AG04450 (cell line): ENCODE results near the gene TCTN2.

DNA sequence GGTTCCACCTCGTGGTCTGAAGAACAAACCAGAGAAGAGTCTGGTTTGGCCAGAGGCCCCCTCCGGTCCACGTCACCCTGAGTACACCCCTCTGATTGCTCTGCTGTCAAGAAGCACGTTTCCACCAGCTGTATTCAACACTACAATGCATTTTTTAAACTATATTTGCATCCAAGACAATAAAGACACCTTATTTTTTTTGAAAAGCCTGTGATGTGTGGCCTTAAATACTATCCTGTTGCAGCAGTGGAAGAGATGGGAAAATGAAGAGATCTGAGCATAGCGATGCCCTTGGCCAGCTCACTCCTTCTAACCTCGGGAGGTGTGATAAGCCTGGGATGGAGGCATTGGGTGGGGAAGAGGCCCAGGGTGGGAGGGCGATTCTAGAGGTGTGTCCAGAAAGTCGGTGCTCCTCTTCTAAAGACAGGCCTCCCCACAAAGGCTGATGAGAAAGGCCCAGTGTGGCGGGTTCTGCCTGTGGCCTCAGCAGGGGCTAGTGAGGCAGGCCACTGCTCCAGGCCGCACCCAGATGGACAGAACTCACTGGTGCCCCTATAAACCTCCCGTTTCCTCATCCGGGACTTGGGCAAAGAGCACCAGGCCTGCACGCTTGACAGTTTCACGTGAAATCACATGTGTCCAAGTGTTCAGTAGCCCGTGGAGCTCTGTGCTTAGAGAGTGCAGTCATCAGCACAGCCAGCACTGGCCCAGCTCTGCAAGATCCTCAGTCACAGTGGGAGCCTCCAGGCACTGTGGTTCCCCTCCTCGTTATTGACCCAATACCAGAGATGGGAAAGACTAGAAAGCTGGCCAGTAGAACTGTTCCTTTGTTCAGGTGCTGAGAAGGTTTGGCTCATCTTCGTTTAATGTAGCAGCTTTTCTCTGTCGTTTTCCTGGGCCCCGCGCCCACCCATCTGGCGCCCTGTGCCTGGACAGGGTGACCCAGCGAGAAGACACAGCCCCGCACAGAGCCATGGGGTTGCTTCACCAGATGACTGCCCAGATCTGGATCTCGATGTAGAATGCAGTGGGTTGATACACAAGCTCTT is 26.6 kb downstream of the IL31 start:
- CAGE, long polyA plus RNA: no peak
- RRBS: no CpG with 5 or more reads among the region's 24 CpGs

DNA sequence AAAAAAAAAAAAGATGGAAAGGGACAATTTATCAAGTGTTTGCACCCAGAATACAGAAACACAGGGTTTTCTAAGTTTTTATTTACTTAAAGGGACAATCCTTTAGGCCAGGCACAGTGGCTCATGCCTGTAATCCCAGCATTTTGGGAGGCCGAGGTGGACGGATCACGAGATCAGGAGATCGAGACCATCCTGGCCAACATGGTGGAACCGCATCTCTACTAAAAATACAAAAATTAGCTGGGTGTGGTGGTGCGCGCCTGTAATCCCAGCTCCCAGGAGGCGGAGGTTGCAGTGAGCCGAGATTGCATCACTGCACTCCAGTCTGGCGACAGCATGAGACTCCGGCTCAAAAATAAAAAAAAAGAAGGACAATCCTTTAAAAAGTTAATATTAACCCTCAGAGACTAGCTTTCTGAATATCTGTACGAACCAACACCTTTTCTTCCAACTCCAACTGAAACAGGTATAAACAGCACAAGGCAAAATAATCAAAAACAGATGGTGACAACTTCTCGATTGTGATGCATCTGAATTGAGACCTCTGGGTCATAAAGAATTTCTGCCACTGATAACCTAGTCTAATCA is 27.9 kb downstream of the CLIP1 start:
- CAGE, long polyA plus RNA: no peak
- RRBS: no CpG with 5 or more reads among the region's 13 CpGs

GRCh38 chr12:122464158-122465174 is 36.3 kb downstream of the ZCCHC8 start:
- CAGE, long polyA plus RNA: no peak
- RRBS: 0% methylated on average over 3 of the region's 17 CpGs

GRCh38 chr12:122501032-122501679 is 424 bp upstream of the ZCCHC8 start:
- CAGE, long polyA plus RNA: no peak
- RRBS: no CpG with 5 or more reads among the region's 20 CpGs

DNA sequence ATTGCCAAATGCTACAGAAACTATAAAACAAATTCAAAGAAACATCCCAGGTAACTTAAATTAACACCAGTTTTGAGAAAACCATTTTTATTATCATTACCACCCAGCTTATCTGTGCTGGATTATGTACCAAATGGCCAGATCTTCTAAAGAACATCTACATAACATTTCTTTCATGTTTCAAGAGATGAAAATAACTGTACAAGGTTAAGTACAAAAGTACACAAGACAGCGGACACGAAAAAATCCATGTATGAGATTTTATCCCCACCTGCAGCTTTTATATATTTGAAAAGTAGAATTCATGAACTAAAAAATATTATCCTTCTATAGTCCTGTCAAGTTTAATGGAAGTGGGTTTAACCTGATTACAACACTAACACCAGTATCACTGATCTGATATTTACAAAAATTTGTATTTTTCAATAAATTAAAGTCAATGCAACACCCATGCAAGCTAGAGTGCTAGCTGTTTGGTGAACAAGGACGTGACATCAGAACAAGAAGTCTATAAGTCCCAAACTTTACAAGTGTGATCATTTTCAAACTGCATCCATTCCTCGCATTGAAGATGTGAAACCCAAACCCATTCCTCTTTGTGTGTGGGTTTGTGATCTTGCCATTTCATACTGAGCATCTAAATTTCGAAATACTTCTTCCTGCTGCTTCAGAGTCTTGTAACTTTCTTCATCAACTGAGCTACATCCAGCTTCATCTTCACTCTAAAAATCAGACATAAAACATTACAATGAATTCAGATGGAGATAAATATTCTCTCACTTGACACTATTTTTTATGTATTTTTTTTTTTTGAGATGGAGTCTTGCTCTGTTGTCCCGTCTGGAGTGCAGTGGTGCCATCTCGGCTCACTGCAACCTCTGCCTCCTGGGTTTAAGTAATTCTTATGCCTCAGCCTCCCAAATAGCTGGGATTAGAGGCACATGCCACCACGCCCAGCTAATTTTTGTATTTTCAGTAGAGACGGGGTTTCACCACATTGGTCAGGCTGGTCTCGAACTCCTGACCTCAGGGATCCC is 4.6 kb upstream of the ZCCHC8 start:
- CAGE, long polyA plus RNA: no peak
- RRBS: no CpG with 5 or more reads among the region's 10 CpGs

DNA sequence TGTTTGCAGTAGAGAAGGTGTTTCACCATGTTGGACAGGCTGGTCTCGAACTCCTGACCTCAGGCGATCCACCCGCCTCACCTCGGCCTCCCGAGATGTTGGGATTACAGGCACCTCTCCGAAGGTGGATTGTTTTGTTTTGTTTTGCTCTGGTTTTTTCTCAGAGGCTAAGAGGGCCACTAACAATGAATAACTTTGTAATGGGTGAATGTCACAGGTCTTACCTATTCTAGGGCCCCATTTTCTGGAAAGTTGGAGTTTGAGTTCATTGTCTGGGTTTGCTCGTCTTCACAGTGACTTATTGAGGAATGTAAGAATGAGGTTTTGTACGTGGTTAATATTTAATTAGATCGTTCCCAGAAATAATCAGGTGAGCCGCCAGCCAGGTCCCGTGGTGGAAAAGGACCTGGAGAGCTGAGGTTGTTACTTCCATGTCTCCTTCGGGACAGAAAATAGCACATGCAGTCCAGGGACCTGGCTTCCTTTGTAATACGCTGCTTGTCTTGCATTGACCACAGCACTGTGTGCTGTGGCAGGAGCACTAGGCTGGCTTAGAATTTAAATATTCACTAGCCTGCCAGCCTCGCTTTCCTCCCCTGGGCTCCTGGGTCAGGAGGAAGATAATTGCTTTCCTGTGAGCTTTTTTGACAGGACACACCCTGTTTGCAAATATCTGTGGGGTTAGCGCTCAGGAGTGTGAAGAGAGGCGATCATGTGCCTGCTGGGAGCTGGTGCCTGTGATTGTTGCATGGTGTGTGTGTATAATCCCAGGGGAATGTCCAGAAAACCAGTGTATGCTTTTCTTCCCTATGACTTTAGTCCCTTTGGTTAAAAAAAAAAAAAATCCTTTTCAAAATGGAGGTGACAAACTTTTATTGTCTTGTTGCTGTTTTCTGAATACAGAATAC is 2.5 kb downstream of the HIP1R start:
- CAGE, long polyA plus RNA: no peak
- RRBS: no CpG with 5 or more reads among the region's 16 CpGs

DNA sequence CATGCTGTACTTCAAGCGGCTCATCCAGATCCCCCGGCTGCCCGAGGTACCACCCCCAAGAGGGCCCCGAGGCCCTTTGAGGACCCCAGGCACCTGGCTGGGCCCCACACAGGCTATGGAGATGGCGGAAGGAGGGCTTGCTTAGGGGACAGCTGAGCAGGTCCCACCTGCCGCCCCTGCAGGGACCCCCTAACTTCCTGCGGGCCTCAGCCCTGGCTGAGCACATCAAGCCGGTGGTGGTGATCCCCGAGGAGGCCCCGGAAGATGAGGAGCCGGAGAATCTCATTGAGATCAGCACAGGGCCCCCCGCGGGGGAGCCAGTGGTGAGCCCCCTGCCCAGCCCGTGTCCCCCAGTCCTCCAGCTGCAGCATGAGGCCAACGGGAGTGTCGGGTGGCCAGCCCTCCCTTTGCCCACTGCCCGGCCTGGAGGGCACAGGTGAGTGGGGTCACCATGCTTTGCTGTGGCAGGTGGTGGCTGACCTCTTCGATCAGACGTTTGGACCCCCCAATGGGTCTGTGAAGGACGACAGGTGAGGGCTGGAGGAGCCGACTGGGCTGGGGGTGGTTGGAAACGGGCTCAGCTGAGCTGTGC is 19.9 kb downstream of the HIP1R start:
- CAGE, long polyA plus RNA: no peak
- RRBS: no CpG with 5 or more reads among the region's 22 CpGs

DNA sequence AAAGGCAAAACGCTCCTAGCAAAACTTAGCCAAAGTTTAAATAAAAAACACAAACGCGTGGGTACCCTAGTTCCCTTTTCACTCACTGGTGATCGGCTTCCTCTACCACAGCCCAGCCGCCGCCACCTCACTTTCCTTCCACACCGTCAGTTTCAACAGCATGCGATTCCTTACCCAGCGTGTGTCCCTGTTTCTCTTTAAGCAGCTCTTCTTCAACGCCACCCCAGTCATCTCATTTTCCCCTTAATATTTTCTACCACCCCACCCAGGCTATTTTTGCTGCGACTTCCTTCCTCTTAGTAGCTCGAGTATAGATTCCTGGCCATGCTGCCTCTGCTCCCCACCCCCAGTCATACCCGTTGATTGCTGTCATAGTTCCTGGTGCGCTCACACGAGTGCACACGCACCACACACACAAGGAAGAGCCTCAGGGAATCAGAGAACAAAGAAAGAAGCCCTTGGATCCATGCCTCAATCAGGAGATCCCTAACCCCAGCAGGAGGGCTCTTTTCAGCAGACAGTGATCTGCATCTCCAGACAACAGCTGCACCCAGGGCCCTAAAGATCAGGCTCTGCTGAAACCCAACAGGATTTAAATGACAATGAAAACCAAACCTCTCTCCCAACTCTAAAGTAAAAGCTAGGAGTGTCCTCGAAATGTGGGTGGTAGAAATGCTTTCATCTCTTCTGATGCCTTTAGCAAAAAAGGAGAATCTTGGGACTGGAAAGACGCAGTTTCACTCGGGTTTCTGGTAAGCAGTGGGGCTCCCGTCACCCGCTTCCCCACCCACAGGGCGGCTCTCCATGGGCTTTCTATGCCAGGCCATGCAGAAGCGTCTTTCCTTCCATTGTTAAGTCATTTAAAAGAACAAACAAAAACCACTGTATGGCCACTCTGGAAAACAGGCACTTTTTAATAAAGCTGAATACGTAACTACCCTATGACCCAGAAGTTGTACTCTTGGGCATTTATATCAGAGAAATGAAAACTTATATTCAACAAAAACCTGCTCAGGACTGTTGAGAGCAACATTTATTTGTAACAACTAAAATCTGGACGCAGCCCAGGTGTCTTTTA is 23.8 kb downstream of the VPS37B start:
- CAGE, long polyA plus RNA: no peak
- RRBS: no CpG with 5 or more reads among the region's 25 CpGs

DNA sequence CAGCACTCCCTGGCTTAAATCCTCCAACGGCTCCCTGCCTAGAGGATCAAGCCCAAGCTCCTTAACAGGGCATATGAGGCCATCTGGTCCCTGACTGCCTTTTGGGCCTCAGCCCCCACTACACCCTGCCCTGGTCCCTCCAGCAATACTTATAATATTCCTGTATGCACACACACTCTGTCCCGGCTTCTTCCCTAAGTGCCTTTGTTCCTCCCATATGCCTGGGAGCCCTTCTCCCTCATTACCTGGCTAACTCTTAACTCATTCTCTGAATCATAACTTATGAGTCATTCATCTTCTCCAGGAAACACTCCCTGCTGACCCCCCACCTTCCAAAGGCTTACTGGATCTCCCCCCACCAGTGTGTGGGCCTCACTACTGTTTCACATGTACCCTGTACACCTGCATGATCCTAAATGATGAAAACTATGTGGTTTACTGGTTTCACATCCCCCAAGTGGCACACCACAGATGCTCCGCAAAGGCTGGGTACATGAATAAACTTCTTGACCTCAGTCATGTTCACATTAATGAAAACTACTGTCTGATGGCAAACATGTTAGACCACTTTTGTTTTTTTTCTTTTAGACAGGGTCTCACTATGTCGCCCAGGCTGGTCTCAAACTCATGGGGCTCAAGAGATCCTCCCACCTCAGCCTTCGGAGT is 8.5 kb downstream of the VPS37B start:
- CAGE, long polyA plus RNA: no peak
- RRBS: no CpG with 5 or more reads among the region's 5 CpGs

GRCh38 chr12:122946588-122948076 is 19.1 kb downstream of the ABCB9 start:
- CAGE, long polyA plus RNA: no peak
- RRBS: 90% methylated on average over 3 of the region's 31 CpGs

- CAGE, long polyA plus RNA: no peak
- RRBS: no CpG with 5 or more reads among the region's 8 CpGs
These were observed 701 bp upstream of the ARL6IP4 start for GRCh38 chr12:122979838-122980121.

DNA sequence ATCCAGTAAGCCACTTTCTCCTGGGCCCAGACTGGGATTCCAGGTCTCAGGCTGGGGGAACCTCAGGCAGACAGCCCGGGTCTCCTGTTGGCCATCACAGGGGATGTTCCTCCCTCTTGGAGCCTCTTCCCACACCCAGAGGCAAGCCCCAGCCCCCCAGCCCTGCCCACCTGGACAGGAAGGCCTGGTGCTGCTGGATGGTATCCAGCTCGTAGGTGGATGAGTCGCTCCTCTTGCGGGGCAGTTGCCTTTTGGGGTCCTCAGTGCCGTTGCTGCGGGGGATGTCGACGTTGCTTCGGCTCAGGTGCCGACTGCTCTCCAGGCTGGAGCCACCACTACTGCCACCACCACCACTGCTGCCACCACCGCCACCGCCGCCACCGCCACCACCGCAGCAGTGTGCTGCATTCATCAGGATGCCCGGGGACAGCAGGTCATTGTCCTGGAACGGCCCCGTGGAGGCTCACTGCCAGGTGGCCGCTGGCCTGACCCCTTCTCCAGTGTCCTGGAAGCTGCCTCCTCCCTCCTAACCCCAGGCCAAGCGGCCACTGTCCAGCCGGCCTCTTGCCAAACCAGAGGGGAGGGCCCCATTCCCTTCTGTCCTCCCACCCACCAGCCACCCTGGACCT is 14.9 kb downstream of the ARL6IP4 start:
- CAGE, long polyA plus RNA: no peak
- RRBS: no CpG with 5 or more reads among the region's 21 CpGs

DNA sequence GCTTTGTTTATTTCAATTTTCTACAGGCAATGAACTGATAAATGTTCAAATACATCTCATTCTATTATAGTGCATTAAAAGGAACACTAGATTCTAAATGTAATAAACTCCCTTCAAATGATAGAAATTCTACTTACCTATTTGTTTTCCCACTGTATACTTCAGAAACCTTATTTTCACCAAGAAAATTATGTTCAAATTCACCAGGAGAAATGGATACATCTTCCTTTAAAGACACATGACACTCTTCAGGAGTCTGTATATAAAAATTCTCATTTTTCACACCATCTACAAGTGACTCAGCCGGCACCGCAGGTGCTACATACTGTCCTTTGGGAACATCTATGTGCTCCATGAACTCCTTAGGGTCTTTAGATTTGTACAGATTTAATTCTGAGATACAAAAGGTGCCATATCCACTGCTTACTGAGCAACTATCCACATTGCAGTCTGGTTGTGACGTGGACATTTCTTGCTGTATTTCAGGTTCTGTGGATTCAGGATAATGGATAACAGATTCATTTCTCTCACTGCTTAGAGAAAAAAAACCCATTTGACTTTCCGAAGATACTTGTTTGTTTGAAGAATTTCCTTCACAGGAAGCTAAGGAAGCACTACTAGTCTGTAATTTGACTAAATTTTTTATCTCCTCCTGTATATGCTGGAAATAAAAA is 11.6 kb downstream of the MPHOSPH9 start:
- CAGE, long polyA plus RNA: no peak
- RRBS: no CpG with 5 or more reads among the region's 4 CpGs

DNA sequence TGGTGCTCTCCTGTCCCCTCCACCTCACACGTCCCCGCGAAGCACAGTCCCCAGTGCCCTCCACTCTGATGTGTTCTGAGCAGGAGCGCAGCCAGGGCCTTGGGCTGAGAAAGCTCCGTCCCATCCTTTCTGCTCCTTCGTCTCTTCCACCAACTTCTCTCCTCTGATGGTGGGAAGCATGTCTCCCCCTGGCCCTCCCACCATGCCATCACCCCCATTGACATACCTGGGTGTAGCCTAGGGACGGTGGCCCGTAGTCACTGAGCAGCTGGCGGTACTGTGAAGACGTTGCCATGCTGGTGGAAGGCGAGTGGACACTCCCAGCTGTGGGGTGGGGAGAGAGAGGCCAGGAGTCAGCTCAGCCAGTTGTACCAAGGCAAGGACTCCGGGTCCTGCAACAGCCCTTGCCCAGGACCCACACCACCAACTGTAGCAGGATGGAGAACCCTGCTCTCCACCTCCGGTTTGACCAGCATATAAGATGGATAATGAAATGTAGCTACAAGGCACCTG is 4.6 kb downstream of the CDK2AP1 start:
- CAGE, long polyA plus RNA: no peak
- RRBS: 90% methylated on average over 2 of the region's 13 CpGs

GRCh38 chr12:123268732-123269915 is 2.5 kb downstream of the CDK2AP1 start:
- CAGE, long polyA plus RNA: no peak
- RRBS: 2% methylated on average over 6 of the region's 52 CpGs

DNA sequence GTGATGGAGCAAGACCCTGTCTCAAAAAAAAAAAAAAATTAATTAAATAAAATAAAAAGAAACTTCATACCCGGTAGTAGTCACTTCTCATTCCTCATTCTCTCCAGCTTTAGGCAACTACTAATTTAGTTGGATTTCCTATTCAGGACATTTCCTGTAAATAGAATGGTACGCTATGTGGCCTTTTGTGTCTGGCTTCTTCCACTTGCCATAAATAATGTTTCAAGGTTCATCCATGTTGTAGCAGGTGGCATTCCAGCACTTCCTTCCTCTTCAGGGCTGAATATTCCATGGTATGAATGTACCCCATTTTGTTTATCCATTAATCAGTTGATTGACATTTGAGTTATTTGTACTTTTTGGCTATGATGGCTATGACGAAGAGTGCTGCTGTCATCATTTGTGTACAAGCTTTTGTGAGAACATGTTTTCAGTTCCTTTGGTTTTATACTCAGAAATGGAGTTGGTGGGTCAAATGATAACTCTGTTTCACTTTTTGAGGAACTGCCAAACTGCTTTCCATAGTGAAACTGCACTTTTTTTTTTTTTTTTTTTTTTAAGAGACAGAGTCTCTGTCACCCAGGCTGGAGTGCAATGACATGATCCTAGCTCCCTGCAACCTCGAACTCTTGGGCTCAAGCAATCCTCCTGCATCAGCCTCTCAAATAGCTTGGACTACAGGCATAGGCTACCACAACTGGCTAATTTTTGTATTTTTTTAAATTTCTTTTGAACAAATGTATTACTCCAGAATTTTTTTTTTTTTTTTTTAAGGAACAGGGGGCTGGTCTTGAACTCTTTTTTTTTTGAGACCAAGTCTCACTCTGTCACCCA is 6.6 kb upstream of the CDK2AP1 start:
- CAGE, long polyA plus RNA: no peak
- RRBS: no CpG with 5 or more reads among the region's 4 CpGs

DNA sequence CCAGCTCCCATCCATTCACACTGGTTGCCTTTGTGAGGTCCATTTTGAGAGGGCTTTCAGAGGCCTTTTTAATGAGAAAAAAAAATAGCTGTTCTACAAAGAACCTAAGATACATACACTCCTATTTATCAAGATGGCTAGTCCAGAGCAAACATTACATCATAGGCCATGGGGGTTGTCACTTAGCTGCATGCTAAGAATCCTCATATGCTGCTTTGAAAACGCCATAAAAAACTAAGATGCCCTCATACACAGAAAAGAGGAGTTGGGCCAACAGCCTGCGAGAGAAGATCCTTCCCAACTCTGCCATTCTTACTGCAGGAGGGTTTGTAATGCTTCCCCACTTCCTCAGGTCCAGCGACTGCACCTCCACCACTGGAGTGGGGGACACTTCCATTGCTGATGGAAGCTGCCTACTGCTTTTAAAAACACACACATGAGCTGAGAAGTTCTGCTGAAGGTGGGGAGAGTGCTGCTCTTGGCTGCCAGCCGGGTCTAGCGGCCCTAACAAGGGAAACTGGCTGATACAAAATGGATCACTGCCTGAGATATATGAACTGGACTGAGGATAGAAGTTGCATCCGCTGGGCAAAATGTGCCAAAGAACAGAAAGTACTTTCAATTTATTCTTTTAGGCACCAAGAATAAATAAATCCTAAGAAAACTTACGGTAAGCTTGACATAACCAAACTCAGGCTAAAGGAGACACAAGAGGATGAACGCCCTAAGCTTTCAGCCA is 22.1 kb upstream of the CDK2AP1 start:
- CAGE, long polyA plus RNA: no peak
- RRBS: no CpG with 5 or more reads among the region's 8 CpGs

DNA sequence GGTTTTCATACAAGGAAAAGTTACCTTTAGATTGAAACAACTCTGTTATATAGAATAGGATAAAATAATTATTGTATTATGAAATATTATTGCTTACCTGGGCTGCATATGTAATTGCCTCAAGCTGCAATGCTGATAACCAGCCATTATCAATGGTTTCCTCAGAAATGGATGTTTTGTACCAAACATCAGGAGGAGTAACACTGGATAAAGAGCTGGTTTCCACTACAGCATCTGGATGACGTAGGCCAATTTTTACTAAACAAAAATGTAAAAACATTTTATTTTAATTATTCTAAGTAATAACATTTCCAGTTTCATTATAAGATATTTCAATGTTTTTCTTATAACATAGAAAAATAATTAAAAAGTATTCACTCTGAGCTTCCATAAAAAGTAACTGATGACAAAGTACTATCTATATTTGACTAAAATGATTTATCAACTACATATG is 30.7 kb downstream of the SBNO1 start:
- CAGE, long polyA plus RNA: no peak
- RRBS: no CpG with 5 or more reads among the region's 1 CpG

DNA sequence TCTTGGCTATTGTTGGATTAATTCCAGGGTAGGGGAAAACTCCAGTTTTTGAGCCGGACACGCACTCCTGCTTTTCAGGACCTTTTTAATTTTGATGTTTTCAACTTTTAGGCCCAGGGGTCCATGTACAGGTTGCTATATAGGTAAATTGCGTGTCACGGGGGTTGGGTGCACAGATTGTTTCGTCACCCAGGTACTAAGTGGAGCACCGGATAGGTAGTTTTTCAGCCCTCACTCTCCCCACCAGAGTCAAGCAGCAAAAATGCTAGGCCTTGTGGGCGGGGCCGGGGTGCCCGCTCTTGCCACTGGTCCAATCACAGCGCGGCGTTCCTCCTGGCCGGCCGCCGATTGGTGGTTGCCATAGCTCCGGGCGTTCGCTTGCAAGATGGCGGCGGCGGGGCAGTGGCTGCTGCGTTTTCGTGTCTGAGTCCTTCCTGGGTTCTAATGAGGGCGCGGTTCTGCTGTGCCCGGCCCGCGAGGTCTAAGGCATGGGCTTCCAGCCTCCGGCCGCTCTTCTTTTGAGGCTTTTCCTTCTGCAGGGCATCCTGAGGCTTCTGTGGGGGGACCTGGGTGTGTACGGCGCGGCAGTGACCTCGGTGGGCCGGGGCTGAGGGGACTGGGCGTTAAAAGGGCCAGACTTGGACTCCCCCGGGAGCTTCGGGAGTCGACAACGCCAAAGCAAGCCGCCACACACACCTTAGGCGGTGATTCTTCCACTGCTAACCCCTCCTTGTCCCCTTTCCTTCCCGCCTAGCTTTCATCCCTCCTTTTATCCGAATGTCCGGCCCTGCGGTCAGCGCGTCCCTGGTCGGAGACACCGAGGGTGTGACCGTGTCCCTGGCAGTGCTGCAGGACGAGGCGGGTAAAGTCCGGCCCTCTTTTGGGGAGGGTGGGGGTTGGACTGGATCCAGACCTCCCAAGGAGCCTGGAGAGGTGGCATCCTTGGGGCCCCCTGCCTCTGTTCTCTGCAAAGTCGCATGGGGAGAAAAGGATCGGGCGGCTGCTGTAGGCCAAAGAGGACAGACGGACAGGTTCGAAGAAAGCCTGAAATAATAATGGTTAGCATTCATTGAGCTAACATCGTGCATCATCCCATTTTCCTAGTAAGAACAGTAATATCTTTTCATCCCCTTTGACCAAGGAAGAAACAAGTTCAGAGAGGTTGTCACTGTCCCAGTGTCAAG is at the start of gene TCTN2:
Gene TCTN2, plus strand, starts transcription at position 361 of the 1,184 bp plus-strand sequence.
- CAGE, long polyA plus RNA: start-site peak on the plus strand centred at position 396 of the sequence, 71 bp wide, 28 and 27 reads in 2 replicates
- RRBS: 2% methylated on average over 35 of the region's 60 CpGs

GRCh38 chr12:123823251-123823578 is 61.1 kb downstream of the DNAH10 start:
- CAGE, long polyA plus RNA: no peak
- RRBS: no CpG with 5 or more reads among the region's 7 CpGs